ENCODE measurements around a stretch of chr9.

DNA sequence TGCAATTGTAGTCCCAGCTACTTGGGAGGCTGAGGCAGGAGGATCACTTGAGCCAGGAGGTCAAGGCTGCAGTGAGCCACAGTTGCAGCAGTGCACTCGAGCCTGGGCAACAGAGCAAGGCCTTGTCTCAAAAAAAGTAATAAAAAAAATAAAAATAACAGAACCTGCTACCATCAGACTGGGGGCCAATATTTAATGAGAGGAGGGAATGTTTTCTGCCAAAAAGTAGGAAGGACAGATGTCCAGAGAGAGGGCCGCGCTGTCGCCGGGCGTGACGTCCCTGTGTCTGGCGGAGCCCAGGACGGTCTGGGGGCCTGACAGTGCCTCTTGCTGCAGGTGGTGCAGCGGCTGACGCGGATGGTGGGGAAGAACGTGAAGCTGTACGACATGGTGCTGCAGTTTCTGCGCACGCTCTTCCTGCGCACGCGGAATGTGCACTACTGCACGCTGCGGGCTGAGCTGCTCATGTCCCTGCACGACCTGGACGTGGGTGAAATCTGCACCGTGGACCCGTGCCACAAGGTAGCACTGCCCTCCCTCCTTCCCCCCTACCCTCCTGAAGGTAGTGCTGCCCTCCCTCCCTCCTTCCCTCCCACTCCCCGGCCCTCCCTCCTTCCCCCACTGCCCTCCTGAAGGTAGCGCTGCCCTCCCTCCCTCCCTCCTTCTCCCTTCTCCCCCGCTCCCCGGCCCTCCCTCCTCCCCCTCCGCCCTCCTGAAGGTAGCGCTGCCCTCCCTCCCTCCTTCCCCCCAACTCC, 7.8 kb downstream of the NELFB start:
- PRO-cap: no peak
- RAMPAGE, long total RNA, 4 experiments: no peak in any of the 4 experiments

- PRO-cap: bidirectional peak, plus-strand start at chr9:137305841, minus-strand start at chr9:137305739
- RAMPAGE, long total RNA, 4 experiments: no peak in any of the 4 experiments
Observed at GRCh38 chr9:137304959-137305916, 3.2 kb upstream of the NRARP start.

- PRO-cap: no peak
- RAMPAGE, long total RNA, 4 experiments: no peak in any of the 4 experiments
Observed at GRCh38 chr9:137310357-137311018, 8.4 kb upstream of the NRARP start.

DNA sequence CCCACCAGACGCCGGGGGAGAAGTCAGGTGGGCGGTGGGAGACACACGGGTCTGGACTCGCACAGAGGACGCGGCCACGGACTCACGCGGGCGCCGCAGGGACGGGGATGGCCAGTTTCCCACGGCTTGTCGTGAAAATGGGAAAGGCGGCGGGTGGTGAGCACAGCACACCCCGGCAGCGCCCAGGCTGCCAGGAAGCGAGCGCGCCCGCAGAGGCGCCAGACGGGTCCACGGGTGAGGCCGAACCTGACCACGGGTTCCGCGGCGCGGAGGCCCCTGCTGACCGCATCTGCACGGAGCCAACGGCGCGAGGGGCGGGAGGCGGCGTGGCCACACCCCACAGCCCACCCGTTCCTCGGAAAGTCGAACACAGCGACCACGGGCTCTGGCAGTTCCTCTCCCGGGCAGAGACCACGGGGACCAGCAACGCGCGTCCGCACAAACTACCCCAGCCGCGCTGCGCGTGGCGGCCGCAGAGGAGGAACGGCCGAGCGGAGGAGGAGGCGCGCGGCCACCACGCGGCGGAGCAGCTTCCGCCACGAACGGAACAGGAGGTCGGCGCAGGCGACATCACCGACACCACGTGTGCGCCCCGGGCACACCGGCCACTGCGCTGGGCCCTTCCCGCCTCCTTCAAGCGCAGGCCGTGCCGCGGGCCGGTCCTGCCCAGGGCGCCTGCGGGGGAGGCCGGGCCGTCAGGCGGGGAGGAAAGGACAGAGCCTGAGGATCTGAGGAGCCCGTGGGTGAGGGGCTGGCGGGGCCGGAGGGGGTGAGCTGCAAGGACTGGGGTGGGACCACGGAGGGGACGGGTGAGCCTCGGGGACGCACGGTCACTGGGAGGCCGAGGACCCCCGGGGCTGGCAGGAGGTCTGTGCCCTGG, 5.6 kb downstream of the EXD3 start:
- PRO-cap: no peak
- RAMPAGE, long total RNA, 4 experiments: no peak in any of the 4 experiments

DNA sequence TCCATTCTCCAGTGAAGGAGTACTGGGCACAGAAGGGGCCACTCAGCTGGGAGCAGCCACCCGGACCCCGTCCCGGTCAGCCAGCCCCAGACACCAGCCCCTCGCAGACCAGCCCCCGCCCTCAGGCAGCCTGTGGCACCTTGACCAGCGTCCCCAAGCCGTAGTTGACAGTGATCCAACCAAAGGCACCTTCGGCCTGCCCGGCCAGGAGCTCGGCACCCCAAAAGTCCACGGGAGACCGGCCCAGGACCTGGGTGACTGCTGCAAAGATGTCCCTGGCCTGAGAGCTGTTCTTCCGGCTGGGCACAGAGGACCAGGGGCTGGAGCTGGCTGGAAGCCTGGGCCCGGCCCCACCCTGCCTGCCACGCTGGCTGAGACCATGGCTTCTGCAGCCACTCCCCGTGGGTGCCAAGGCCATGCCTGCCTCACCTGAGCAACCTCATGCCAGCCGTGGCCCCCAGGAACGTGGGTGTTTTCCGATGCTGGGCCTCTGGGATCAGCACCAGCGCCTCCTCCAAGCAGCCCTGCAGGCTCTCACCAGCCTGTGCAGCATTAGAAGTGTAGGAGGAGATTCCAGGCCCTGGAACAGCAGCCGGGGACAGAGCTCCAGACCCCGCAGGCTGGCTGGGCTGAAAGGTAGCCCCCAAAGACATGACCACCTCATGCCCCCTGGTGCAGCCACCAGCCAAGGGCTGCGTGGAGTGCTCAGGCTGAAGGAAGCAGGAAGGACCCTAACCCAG, 4.3 kb downstream of the ENTPD8 start:
- PRO-cap: no peak
- RAMPAGE, long total RNA, 4 experiments: no peak in any of the 4 experiments

- PRO-cap: no peak
- RAMPAGE, long total RNA, 4 experiments: no peak in any of the 4 experiments
Observed at GRCh38 chr9:137497837-137498435, 38.8 kb upstream of the NSMF start.

GRCh38 chr9:137502363-137502905, 43.3 kb upstream of the NSMF start:
- PRO-cap: no peak
- RAMPAGE, long total RNA, 4 experiments: no peak in any of the 4 experiments

GRCh38 chr9:137517981-137518463, 32.2 kb downstream of the PNPLA7 start:
- PRO-cap: no peak
- RAMPAGE, long total RNA, 4 experiments: no peak in any of the 4 experiments

- PRO-cap: no peak
- RAMPAGE, long total RNA, 4 experiments: no peak in any of the 4 experiments
Observed at GRCh38 chr9:137552397-137552897, 768 bp downstream of the MRPL41 start.

DNA sequence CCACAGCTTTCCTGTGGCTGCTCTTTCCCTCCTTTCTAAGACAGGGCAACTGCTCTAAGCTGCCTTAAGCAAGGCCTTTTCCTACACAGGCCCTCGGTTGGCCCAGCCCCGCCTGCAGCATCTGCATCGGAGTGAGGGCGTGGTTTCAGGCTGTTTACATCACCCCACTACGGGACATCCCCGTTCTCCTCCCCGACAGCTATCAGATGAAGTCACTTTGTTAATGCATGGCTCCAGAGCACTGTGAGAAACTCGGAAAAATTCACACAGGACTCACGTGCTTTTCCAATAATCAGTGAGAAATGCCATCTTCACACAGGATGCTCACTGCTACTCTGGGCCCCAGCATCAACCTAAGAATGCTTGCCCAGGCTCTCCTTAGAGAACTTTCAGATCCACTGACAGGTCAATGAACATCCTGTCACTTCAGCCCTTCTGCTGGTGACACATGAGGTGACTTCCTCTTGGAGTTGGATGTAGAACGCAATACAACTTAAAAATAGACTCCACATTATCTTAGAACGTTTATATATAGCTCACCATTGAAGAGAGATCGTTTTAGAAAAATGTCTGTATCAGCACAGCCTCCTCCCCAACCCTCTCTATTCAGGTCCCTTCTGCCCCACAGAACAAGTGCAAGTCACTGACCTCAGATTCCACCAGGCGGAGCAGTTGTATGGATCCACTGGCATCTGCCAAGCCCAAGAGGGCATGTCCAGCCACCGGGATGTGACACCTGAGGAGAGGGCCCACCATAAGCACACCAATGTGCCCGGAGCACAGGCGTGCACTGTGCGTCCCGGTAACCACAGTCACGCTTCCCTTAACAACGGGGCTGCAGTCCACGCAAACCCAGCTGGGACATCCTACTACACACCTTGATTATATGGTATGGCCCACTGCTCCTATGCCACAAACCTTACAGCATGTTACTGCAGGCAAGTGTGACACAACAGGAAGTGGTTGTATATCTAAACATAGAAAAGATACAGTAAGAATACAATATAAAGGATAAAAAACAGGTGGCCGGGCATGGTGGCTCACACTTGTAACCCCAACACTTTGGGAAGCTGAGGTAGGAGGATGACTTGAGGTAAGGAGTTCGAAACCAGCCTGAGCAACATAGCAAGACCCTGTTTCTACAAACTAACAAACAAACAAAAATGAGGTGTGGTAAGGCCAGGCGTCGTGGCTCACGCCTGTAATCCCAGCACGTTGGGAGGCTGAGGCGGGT, 2.9 kb downstream of the DPH7 start:
- PRO-cap: no peak
- RAMPAGE, long total RNA, 4 experiments: no peak in any of the 4 experiments

GRCh38 chr9:137589164-137589852, 1.0 kb downstream of the ZMYND19 start:
- PRO-cap: no peak
- RAMPAGE, long total RNA, 4 experiments: no peak in any of the 4 experiments

DNA sequence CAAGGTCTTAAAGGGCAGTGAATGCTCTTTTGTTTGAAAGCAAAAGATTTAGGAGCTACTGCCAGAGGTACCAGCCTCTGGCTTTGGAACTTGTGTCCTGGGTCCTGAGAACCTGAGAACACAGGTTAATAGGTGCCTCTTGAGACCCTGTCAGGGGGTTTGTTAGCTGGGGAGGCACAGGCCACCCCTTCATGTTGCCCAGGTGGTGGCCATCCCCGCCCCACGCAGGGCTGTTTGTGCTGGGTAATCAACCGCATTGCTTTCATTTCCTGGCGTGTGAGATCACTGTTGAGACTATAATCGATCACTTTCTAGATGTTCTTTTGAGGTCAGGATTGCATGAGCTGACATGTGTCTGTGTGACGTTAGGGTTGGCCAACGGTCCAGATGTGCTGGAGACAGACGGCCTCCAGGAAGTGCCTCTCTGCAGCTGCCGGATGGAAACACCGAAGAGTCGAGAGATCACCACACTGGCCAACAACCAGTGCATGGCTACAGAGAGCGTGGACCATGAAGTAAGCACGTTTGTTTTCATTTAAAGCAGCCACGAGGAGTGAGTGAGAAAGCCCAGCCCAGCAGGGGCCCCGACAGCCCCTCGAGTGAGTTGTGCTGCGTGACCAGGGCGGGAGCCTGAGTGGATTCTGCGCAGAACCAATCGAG, 115.1 kb upstream of the CACNA1B start:
- PRO-cap: no peak
- RAMPAGE, long total RNA, 4 experiments: no peak in any of the 4 experiments